Thoracic aorta (tissue), 1 donor: ENCODE results near the gene DEFB116.

DNA sequence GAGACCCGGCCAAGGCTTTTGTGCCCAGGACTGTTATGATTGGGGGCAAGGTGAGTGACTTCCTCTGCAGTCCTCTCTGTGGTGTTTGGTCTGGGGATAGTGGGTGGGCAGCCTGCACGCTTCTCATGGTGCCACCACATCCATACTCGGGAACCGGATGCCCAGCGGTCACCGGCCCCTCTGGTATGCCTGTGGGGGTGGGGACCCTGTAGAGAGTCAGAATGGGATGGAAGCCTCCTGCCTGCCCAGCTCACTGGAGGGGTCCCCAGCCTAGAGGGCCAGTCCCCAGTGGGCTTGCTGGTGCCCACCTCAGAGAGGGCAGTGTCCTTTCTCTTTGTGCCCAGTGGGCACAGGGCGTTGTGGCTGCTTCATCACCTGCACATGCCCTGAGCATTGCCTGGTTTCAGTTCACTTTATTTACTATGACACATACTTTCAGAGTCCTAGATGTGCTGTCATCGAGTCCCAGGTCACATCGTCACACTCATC lies 40.6 kb downstream of the PYGB start:
- RAMPAGE, long total RNA, result no peak

- RAMPAGE, long total RNA, result no peak
Measured at GRCh38 chr20:25309278-25309890, 61.5 kb downstream of the PYGB start.

- RAMPAGE, long total RNA, result no peak
Measured at GRCh38 chr20:25384510-25384931, 6.1 kb downstream of the ABHD12 start.

- RAMPAGE, long total RNA, result no peak
Measured at GRCh38 chr20:25390943-25391415, 344 bp upstream of the ABHD12 start.

DNA sequence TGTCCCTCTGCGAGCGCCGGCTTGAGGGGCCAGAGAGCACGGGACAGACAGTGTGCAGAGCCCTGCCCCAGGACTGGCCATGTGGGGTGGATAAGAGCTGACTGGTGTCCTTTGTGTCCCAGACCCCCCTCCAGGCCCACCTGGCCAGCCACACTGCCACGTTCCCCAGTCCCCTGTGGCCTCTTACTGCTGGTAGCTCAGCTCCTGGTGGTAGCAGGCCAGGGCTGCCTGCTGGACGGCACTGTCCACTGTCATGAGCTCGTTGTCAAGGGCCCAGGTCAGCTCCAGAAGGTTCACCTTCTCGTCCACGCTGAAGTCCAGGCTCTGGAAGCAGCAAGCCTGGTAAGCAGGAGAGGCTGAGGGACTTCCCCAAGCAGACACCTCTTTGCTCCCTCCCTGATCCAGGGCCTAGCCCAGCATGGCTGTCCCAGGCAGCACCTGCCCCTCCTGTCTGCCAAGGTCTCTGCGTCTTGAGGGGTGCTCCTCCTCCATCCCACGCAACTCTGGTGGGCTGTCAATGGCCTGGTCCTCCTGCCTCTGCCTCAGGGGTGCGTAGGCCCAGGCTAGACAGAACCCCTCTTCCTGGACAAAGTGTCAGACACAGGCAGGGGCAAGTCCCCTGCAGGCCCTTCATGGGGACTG lies 87.2 kb downstream of the NINL start:
- RAMPAGE, long total RNA, result no peak

DNA sequence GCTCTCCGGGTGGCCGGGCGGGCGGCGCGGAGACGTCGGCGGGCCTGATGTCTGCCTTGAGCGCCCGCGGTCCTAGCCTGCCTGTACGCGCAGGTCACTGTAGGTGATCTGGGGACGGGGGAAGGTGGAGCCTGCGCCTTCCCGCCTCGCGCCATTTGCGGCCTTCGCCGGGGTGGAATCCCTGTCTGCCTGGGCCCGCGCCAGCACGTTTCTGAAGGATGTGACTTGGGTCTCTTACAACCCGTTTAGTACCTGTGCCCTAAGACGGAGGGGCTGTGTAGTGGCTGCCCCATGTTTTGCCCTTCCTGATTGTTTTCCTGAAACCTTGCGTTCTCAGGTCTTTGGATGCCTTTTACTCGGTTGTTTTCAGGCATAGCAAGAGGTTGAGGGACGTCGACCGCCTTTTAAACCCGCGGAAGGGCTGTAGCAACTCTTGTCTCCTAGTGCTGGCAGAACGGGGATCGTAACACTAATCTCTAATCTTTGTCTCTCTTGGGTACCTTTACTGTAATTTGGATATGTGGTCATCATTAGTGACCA lies 600 bp upstream of the NANP start:
- RAMPAGE, long total RNA, result no peak

DNA sequence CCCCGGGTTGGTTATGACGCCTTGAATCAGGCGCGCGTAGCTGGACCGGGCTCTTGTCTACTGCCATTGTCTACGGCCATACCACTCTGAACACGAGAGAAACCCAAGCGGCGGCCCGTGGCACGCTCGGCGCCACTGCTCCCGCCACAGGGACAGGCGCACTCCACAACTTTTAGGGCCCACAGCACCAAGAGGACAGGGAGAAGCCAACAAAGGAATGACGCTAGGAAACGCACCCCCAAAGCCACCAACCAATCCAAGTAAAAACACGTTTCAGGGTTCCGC lies 1849.3 kb upstream of the DEFB115 start:
- RAMPAGE, long total RNA, result no peak

DNA sequence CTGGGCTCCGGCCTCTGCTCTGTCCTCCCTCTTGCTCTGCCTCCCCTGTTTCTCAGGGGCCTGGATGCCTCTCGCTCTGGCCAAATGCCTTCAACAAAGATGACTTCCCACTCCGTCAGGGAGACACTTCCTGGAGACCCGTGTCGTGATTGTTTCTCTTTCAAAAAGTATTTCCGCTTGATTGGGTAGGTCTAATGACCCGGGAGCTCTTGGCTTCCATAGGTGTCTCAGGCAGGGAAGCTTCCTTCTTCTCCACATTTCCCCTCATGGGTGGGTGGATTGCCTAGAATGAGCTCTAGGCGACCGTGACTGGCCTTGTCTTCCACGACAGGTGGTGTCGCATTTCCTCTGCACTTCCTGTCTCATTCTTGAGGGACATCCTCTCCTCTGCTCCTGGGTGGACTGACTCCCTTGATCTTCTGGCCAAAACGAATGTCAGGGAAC lies 974.6 kb upstream of the DEFB115 start:
- RAMPAGE, long total RNA, result no peak

GRCh38 chr20:30316120-30316648 lies 941.3 kb upstream of the DEFB115 start:
- RAMPAGE, long total RNA, result no peak

- RAMPAGE, long total RNA, result no peak
Measured at GRCh38 chr20:30376488-30376709, 881.1 kb upstream of the DEFB115 start.

- RAMPAGE, long total RNA, result no peak
Measured at GRCh38 chr20:30579035-30579636, 678.3 kb upstream of the DEFB115 start.

DNA sequence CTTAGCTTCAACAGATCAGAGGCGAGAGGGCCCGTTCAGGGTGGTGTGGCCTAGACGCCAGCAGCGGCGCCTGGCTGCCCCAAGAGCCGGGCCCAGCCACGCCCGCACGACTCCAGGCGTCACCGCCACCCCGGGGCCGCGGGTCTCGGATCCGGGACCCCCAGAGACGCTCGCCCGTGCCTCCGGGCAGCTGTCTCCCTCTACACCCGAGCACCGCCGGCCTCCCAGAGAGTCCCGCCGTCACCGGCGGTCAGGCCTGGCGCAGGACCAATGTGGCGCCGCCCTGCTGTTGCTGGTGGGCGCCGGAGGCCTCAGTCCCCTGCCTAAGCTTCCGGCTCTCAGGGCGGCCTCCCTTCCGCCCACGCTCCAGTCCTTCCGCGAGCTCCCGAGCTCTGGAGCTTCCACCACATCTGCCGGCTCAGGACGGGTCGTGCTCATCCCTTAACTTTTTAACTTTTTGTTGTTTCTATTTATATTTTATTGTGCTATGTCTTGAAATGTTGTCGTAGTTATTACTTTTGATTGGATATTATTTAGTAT lies 441.2 kb upstream of the DEFB115 start:
- RAMPAGE, long total RNA, result no peak

DNA sequence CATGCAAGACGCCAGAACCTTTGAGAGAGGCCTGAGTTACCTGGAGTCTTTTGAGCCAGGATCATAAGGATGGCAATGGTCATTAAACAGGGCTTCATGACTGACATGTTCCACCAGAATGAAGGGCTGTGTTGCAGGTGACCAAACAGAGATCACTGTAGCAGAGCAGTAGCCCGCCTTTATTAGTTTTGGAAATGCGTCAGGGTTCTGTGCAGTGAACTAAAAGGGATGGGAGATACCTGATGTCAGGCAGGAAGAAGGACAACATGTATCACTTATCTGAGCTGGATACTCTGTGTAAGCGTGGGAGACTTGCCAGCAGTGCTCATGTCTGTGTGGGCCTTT lies at the start of gene DEFB116:
Gene DEFB116, minus strand, starts transcription at position 107 of the 345 bp plus-strand sequence.
- RAMPAGE, long total RNA, result no peak

- RAMPAGE, long total RNA, result no peak
Measured at GRCh38 chr20:31612732-31613288, 7.7 kb downstream of the ID1 start.

DNA sequence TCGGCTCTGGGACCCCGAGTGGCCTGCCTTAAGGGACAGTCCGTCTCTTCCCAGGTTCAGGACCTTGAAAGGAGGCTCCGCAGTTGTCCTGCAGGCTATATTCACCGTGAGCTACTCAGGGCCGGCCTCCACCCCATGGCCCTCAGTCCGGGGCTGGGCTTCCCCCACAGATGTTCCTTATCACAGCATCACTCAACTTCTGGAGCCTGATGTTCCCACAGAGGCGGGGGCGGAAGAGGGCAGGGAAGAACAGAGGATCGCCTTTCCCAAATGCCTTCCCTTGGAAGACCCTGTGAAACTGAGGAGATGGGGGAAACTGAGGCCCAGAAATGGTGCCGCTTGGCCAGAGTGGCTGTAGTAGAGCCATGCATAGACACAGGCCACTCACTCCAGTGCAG lies 4.4 kb upstream of the COX4I2 start:
- RAMPAGE, long total RNA, result no peak

DNA sequence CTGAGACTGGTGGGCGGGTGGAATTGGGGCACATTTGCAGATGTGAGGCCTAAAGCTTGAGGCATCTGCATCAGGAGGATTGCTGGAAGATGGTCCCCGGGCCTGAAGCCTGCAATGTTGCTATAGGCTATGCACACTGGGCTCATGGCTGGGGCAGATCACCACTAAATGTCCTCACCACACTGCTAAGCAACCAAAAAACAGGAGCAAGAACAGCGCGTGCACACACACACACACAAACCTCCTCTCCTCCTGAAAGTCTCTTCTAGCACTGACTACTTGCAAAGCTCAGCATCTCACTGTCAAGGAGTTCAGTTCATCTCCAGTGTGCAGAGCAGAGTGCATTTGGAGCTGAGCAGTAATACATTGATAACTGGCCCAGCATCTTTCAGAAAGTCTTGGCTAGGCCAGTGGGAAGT lies 9.4 kb downstream of the COX4I2 start:
- RAMPAGE, long total RNA, result no peak

DNA sequence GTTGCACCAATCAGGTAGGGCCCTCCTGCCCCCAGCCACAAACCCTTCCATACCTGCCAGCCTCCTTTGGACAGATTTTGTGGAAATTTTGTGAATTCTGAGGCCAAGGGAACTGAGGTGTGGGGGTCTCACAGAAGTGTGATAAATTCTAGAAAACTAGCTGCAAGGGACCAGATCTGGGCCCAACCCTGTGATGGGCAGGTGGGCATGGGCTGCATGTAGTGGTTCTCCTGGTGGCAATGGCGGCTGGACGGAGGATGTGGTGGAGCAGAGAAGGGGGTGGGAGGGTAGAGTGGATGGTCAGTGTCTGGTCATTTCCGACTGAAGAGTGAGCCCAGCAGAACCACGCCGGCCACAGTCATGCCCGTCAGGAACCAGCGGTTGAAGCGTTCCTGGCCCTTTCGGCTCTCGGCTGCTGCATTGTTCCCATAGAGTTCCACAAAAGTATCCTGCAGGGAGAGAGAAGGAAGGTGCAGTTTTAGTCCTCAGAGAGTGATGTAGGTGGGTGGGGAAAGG lies 28.0 kb downstream of the COX4I2 start:
- RAMPAGE, long total RNA, result no peak

DNA sequence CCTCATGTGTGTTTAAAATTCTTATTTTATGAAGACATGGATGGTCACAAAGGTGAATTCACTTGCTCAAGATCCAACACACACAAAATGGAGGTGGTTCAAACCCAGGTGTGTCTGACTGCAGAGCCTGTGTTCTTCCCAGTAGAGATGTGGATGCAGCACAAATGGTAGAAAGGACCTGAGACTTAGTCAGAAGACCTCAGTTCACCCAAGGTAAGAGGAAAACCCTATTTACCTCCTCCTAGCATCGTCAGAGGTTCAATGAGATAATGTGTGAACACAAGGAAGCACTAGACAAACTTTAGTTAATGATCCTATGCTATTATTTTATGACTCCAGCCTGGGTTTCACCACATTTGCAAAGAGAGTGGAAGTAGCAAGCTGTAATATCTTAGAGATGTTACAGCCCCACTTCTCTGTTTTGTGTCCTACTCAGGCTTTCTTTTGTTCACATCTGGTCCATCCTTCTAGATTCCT lies 36.5 kb downstream of the BCL2L1 start:
- RAMPAGE, long total RNA, result no peak

DNA sequence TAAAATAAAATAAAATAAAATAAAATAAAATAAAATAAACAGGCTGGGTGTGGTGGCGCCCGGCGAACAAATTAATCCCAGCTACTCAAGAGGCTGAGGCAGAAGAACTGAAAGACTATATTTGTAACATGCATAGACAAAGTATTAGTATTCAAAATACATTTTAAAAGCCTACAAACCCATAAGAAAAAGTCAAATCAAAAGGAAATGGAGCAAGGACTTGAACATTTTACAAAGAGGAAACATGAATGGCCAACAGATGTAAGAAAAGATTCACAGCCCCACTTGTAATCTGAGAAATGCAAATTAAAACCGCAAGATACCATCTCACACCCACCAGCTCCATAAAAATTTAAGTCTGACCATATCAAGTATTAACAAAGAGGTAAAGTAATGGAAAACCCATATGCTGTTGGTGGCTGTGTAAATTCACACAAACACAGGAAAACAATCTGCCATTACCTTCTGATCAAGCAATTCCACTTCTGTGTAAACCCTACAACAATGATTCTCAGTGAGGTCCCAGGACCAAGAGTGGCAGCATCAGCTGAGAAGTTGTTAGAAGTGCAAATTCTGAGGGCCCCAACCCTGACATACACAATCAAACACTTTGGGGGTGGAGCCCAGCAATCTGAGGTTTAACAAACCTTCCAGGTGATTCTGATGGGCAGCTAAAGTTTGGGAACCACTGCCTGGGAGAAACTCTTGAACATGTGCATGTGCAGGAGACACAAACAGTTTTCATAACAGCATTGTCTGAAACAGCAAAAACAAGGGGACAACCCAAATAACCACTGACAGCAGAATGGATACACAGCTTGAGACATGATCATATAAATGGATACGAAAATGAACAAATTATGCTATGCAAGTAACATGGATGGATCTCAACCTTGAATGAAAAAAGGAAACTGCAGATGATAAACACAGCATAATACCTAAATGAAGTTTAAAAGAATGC lies 30.9 kb downstream of the BCL2L1 start:
- RAMPAGE, long total RNA, result no peak

DNA sequence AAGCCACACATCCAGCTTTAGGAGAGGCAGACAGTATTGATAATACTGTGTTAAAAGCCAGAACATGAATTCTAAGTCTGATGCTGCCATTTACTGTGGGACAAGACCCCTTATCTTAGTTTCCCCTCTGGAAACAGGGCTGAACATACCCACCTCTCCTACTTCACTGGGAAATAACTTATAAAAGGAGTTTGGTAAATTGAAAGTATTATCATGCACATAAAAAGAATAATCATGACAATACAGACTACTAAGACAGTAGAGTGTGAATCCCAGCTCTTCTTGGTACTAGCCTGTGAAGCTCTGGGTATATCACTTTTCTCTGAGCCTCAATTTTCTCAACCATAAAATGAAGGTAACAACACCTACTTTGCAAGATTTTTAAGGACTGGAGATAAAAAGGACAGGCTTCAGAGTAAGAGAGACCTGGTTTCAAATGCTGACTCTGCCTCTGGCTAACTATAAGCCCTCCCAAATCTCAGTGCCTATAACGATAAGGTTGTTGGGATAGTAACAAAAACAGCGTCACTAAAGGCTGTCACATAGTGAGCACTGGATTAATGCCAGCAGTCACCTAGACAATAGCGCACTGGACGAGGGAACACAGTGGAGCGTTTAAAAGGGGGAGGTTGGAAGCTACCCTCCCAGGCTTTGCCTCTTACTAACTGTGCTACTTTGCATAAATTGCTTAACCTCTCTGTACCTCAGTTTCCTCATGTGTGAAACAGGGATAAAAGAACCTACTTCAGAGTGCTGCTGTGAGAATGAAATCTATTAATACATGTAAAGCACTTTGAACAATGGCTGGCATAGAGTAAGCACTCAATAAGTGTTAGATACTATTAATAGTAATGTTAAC lies 10.8 kb downstream of the BCL2L1 start:
- RAMPAGE, long total RNA, result no peak